Measurements from ENCODE around the genes ECHDC3 and UCMA.

DNA sequence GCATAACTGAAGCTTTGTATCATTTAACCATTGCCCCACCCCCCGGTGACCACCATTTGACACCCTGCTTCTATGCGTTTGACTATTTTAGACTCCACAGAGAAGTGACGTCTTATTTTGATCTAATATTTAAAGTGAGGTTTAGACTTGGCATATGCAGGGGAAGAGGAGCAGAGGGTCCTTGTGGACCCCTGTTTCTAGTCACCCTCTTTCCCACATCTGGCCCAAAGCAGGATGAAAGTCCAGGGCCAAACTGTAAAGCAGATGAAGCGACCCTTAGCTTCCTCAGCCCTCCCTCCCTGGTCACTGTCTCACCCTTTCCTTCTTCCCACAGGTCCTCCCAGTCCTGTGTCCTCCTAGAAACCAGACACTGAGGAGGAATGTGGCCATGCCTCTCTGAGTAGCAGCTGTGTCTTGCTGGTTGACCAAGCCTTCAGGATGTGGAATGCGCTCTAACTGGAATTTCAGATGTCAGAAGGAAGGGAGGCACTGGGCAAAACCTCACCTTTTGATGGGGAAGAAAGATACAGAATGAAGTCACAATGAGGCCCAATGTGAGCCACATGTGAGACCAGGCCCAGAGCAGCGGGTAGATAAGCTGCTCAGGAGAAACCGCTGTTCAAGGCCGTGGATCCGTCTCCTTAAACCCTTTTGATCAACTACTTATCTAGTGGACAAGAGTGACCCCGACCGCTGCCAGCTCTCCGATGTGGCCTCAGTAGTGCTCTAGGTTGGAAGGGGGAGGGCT is 54.9 kb upstream of the ECHDC3 start:
- PRO-cap, 2 experiments: no peak in any of the 2 experiments

DNA sequence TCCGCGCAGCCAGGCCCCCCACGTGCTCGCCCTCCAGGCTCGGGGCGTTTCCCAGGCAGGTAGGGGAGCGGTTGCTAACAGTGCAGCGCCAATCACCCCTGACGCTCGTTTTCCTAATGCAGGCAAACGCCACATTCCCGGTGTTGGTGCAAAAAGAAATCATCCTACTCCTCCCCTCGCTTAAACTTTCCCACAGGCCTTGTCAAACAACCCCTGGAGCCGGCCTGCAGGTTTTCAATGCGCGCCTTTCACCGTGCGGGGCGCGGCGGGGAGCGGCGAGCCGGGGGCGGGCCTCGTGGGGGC is 217 bp upstream of the ECHDC3 start:
- PRO-cap, 2 experiments: peak in 2 of 2 experiments; most common minus-strand start position 236 of the sequence (in 1)

GRCh38 chr10:11742317-11743472 is at the start of gene ECHDC3:
TSS of gene ECHDC3 (plus strand) at chr10:11742382.
- PRO-cap, 2 experiments: peak in 2 of 2 experiments; most common plus-strand start chr10:11742382 (in 1)

- PRO-cap, 2 experiments: no peak in any of the 2 experiments
Measured at GRCh38 chr10:11746915-11747756, 5.0 kb downstream of the ECHDC3 start.

GRCh38 chr10:11755226-11756387 is 13.4 kb downstream of the ECHDC3 start:
- PRO-cap, 2 experiments: no peak in any of the 2 experiments

GRCh38 chr10:11863734-11864159 is 40.6 kb downstream of the PROSER2 start:
- PRO-cap, 2 experiments: peak in 1 of 2 experiments; most common plus-strand start chr10:11863927 (in 1); most common minus-strand start chr10:11863806 (in 1)

GRCh38 chr10:11894985-11895560 is 71.9 kb downstream of the PROSER2 start:
- PRO-cap, 2 experiments: no peak in any of the 2 experiments

- PRO-cap, 2 experiments: no peak in any of the 2 experiments
Measured at GRCh38 chr10:11898048-11899008, 75.2 kb downstream of the PROSER2 start.

DNA sequence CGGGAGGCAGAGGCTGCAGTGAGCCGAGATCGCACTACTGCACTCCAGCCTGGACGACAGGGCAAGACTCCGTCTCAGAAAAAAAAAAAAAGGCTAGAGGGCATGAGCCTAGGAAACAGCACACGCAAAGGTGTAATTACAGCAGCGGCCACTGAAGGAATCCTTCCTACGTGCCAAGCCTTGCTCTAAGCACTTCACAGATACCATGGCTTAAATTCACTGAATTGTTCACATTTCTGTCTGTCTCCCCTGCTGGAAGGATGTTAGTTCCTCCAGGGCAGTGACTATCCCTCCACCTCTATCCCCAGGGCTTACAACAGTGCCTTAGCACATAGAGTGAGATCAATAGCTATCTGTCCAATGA is 92.9 kb downstream of the PROSER2 start:
- PRO-cap, 2 experiments: no peak in any of the 2 experiments

- PRO-cap, 2 experiments: no peak in any of the 2 experiments
Measured at GRCh38 chr10:12433048-12433382, 83.7 kb downstream of the CAMK1D start.

DNA sequence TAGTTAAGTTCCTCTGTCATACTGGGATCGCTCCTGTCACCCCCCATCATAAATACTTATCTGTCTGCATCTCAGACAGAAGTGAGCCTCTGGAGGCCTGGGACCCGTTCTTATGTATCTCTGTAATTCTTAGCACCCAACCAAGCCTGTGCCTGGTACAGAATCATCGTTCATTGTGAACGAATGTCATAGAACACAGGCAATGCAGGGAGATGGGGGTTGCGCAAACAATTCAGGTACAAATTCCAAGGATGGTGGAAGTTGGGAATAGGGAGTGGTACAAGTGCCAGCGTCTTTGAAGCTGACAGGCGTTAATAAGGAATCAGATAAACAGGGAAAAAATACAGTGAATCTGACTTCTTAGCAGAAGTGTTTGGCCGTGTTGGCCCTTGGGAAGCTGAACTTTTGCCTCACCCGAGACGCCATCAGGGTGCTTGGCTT is 254.7 kb downstream of the CAMK1D start:
- PRO-cap, 2 experiments: no peak in any of the 2 experiments

GRCh38 chr10:12812457-12812850 is 189.1 kb downstream of the CCDC3 start:
- PRO-cap, 2 experiments: no peak in any of the 2 experiments

DNA sequence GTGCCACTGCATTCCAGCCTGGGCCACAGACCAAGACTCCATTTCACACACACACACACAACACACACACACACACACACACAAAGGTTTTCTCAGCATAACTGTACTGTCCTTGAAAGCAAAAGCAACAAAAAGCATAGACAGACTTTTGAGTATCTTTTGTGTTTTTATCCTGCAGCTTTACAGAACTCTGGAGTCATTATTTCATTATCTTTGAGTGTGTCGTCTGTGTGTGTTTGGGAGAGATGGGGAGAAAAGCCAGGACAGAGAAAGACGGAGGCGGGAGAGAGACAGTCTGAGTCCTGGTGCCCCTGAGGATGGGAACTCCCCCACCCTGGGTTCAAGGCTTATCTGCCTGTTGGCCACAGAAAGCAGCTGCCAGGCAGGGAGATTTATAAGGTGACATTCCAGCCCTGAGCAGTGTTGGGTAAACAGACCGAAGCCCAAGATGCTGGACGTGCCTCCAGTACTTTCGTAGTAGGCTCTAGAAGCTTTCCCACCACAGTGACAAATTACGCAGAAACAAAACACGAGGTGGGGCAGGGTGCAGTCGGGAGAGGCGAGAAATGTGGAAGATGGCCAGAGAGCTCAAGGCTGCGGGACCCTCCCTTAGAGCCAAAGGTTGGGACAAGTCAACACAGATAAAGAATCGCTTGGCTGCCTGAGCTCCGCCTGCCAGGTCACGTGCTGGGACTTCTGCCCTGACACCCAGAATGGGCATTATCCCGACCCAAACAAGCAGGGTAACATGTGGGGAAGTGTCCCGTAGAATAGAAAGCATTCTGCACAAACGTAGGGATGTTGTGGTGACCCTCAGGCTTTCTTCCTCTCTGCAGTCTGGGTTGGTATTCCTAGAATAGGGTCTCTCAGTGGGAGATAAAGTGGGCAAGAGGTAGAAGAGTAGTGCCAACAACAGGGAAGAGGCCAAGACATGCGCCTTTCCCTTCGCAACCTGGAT is 41.1 kb downstream of the CCDC3 start:
- PRO-cap, 2 experiments: no peak in any of the 2 experiments

DNA sequence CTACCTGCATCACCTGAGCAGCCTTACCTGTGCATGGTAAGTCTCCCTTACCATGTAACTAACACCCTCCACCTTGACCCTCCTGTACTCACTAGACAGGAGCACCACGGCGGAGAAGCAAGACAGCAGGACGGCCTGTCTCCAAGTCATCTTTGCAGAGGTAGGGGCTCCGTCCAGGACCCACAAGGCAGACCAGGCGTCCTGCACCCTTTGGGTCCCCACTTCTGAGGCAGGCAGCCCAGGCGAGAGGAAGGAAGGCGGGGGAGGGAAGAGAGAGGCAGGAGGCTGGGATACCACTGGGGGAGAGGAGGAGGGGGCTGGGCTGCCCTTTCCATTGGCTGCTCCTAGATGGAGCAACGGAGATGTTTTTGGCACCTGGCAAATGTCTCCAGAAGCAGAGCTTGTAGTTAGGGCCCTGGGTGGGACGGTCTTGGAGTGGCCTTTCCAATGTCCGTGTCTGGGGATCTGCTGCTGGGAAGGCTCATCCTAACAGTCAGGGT is at the start of gene UCMA:
UCMA (minus strand) TSS at position 266 of the 500 bp plus-strand sequence.
- PRO-cap, 2 experiments: no peak in any of the 2 experiments

DNA sequence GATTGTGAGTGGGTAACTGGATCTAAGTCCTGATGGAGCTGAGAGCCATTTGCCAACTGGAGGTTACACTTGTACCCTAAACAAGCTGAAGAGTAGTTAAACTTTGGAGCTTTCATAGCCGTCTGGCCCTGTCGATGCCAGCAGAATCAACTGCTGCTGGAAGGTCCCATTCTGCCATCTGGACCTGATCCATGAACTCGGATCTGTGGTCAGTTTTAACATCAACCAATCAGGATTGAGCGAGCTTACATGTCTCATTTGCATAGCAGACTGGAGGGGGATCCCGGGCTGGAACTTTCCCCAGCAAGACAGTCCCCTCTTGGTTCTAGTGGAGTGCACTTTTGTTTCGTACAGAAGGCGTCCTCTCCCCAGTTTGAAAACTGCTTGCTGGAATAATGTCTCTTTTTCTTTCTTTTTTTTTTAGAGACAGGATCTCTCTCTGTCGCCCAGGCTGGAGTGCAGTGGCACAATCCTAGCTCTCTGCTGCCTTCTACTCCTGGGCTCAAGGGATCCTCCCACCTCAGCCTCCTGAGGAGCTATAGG is 42.5 kb upstream of the SEPHS1 start:
- PRO-cap, 2 experiments: no peak in any of the 2 experiments

- PRO-cap, 2 experiments: no peak in any of the 2 experiments
Measured at GRCh38 chr10:13440194-13440746, 88.5 kb downstream of the BEND7 start.

DNA sequence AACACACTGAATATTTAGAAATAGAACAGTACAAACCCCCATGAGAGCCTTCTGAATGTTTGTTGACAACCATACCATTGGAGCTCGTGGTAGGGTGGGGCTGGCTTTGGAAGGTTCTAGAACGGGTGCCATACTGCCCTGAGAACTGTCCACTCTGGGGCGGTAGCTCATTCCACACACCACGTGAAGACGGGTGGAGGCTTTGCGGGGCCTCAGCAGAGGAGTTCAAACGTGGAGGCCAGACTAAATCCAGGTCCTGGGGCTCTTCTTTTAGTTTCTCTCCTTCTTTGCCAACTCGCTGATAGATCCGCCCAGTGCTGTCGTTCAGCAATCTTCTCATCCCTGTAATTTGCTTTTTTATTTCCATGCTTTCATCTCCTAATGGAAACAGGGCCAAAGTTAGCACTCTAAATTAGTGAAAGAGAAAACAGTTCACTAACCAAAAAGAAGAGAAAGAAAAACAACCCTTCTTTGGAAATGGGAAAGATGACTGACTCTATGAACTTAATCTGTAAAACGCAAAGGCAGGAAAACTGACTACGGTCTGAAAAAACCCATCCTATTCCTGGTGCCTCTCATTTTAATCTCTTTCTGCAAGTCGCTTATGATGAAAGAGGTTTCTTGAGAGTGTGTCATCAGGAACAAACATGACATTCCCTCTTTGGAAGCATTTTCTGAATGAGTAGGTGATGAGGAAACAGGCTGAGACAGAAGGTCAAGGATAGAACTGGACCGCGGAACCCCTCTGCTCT is 28.9 kb downstream of the BEND7 start:
- PRO-cap, 2 experiments: no peak in any of the 2 experiments

- PRO-cap, 2 experiments: no peak in any of the 2 experiments
Measured at GRCh38 chr10:13526792-13527492, 1.9 kb downstream of the BEND7 start.

DNA sequence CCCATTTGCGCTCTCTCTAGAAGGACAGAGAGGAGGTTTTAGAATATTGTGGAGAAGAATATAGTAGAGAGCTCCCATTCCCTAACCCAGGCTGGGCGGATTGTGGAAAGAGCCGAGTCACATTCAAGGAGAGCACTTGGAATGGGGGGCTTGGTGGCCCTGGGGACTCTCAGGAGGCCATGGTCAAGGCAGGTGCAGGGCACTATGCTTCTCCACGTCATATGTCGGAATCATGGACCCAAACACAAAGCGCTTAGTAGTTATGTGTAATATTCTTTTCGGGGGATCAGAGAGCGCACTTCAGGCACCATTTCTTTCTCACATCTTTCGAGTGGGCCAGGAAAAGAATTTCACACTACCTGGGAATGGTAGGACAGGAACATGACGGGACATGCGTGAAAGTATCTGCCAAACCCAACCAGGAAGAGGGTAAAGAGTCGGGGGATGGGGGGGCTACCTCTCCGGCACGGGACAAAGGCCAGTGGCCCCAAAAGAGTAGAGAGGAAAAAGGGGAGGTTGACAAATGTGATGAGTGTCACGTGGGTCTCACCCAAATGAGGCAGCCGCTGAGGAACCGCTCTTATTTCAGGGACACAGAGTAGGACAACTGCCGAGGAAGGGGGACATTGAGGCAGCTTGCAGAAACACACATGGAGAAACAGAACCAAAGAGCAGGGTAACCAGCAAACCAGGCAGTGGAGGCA is 769 bp upstream of the BEND7 start:
- PRO-cap, 2 experiments: no peak in any of the 2 experiments

DNA sequence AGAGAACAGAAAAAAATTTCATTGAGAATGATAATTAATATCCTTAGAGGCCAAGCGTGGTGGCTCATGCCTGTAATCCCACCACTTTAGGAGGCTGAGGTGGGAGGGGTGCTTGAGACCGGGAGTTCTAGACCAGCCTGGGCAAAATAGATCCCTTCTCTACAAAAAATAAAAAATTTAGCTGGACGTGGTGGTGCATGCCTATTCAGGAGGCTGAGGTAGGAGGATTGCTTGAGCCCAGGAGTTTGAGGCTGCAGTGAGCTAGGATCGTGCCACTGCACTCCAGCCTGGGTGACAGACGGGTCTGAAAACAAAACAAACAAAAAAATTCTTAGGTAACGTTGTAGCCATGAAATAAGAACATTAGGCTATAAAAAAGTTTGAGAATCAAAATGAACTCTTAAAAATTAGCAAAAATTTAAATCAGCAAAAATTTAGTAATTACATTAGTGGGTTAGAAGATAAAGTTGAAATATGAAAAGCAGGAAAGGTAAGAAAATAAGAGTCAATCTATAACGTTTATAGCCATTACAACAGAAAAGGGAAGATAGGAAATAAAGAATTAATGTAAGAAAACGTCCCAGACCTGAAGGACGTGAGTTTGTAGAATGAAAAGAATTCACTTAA is 38.4 kb downstream of the PRPF18 start:
- PRO-cap, 2 experiments: no peak in any of the 2 experiments

Data from helper T cell (primary cell).